SK-MEL-5 (cell line): ENCODE results near the gene GPR3.

DNA sequence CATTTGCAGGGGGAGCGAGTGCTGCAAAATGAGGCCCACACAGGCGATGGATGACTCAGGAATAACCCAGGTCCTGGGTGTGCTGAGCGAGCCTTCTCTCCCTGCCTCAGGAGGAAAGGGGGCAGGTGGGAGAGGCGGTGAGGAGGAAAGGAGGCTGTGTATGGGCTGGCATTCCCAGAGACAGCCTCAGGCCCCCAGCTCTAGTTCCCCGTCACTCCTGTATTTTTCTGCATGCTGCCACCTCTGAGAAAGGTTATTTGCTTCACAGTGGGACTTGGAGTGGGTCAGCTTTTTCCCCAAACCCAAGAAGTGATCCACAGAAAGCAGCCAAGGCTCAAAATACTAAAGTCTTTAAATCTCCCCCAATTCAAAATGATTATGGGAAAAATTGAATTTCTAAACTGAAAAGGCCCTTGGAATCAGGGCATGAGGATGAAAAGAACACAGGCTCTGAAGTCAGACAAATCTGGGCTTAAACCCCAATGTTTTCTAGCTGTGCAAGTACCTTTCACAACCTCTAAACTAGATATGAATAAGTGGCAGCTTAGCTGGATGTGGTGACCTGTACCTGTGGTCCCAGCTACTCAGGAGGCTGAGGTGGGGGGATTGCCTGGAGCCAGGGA, 8.7 kb downstream of the SLC9A1 start:
RAMPAGE:
- cytosol, long total RNA, result no peak
- long total RNA, result no peak
- nucleus, long total RNA, result no peak

DNA sequence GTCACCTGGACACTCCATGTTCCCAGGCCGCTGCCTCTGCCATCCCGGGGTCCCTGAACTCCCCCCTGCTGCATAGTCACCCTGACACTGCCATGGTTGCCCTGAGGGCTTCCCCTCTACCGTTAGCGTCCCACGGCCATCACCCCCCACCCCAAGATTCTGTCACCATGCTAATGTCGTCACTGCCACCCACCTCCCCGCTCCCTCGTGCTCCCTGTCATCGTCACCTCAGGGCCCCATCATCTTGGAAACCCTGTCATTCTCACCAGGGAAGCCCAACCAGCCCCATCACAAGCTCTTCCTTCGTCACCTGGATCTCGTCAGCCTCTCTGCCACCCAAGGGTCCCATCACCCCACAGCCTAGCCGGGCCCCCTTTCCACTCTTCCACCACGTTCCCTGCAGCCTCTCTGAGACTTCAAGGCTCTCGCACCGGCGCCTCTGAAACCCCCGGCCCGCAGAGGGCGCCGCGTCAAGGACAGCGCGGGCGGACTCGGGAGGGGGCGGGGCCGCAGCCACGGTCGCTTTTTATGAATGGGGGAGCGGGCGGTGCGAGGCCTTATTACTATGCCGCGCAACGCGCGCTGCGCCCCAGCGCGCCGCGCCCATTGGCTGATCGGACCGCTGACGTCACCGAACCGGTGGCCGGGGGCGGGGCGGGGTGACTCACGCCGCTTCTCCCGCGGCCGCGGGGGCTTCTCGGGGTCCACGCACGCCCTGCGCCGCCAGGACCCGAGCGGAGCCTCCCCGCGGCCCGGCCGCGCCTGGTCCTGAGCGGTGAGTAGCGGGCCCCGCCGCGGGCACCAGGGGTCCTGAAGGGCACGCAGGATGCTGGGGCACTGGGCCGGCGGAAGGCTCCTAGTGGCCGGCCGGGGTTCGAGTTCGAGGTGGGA, at the start of gene GPR3:
GPR3 (plus strand) TSS at position 660 of the 891 bp plus-strand sequence.
RAMPAGE:
- cytosol, long total RNA, result no peak
- long total RNA, result no peak
- nucleus, long total RNA, result no peak

RAMPAGE:
- cytosol, long total RNA, result no peak
- long total RNA, result no peak
- nucleus, long total RNA, result no peak
These were observed 5.4 kb downstream of the GPR3 start for GRCh38 chr1:27397732-27398222.

GRCh38 chr1:27405950-27407154, 13.9 kb downstream of the GPR3 start:
RAMPAGE:
- cytosol, long total RNA, result no peak
- long total RNA, result no peak
- nucleus, long total RNA, result no peak

GRCh38 chr1:27448986-27449407, 41.0 kb downstream of the WASF2 start:
RAMPAGE:
- cytosol, long total RNA, result no peak
- long total RNA, result no peak
- nucleus, long total RNA, result no peak

RAMPAGE:
- cytosol, long total RNA, result no peak
- long total RNA, result no peak
- nucleus, long total RNA, result no peak
These were observed 14.8 kb upstream of the WASF2 start for GRCh38 chr1:27504169-27505720.

DNA sequence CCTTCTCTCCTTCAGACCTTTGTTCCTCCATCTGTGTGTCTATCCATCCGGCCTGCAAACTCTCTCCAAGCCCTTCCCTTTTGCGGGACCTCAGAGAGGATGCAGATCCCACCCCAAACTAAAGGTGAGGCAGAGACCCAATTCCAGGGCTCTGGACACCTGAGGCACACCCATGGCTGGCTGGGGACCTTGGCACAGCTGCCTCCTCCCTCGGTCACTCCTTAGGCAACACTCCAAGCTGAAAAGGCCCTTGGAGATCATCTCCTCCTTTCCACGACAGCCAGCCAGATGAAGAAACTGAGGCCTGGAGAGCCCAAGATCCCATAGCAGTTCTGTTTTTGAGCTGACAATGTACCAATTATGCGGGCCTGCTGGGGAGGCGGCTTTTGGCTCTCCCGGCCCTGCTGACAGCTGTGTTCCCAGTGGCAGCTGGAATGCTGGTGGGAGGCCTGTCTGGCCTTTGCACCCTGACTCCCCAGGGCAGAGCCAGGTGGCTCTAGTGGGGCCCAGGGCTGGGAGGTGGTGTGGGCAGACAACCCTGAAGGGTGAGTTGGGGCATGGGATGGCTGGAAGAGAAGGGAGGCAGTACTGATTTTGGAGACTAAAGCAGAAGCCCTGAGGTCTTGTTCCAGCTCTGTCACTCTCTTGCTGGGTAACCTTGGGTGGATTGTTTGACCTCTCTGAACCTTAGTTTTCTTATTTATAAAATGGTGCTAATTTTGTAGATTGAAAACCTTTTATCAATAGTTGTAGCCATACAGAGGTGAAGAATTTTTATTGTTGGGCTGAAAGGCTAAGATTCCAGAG, 30.7 kb upstream of the WASF2 start:
RAMPAGE:
- cytosol, long total RNA, result no peak
- long total RNA, result no peak
- nucleus, long total RNA, result no peak

DNA sequence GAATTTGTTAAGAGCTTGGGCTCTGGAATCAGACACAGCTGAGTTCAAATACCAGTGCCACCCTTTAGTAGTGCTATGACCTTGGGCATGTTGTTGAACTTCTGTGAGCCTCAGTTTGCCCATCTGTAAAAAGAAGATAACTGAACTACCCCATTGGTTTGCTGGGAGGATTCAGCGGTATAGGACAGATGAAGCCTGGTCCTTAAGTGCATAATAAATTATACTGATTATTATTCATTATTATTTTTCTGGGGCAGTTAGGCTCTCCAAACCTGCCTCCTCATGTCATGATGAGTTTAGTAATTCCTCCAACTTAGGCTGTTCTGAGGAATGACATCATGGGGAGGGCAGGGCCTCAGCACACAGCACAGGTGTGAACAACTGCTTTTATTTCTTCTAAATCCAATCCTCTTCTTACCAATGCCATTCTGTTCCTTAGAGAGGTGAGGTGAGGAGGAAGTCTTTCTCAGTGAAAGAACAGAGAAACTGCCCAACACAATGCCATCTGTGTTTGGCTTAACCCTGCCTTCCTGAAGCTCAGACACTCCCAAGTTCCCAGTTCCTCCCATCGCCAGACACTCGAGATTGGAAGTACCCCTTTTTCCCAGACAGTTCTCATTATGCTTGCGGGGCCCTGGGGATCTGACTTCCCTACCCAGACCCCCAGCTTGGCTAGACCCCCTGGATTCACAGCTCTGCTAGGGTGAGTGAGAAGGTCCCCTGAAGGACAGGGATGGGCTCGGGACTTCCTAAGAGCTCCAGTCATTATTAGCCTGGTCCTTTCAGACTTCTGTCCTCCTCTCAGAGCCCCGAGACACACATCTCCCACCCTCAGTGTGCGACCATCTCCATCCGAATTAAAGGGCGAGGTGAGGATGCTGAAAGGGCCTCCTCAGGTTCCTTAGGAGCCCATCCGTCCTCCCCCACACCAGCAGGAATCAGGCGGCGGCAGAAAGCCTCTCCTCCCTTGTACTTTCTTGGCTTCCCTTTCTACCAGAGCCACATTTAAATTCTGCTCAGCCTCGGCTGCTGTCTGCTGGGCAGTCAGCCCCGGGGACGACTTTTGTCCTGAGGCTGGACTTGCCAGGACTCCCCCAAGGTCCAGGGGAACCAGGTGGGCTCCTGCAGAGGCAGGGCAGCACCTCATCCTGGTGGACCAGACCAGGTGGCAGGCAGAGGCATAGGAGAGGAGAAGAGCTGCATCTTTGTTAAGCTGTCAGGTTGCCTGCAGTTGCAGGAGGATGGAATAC, 45.6 kb upstream of the WASF2 start:
RAMPAGE:
- cytosol, long total RNA, result no peak
- long total RNA, result no peak
- nucleus, long total RNA, result no peak

RAMPAGE:
- cytosol, long total RNA, result no peak
- long total RNA, result no peak
- nucleus, long total RNA, result no peak
These were observed 55.2 kb upstream of the WASF2 start for GRCh38 chr1:27545186-27545619.

DNA sequence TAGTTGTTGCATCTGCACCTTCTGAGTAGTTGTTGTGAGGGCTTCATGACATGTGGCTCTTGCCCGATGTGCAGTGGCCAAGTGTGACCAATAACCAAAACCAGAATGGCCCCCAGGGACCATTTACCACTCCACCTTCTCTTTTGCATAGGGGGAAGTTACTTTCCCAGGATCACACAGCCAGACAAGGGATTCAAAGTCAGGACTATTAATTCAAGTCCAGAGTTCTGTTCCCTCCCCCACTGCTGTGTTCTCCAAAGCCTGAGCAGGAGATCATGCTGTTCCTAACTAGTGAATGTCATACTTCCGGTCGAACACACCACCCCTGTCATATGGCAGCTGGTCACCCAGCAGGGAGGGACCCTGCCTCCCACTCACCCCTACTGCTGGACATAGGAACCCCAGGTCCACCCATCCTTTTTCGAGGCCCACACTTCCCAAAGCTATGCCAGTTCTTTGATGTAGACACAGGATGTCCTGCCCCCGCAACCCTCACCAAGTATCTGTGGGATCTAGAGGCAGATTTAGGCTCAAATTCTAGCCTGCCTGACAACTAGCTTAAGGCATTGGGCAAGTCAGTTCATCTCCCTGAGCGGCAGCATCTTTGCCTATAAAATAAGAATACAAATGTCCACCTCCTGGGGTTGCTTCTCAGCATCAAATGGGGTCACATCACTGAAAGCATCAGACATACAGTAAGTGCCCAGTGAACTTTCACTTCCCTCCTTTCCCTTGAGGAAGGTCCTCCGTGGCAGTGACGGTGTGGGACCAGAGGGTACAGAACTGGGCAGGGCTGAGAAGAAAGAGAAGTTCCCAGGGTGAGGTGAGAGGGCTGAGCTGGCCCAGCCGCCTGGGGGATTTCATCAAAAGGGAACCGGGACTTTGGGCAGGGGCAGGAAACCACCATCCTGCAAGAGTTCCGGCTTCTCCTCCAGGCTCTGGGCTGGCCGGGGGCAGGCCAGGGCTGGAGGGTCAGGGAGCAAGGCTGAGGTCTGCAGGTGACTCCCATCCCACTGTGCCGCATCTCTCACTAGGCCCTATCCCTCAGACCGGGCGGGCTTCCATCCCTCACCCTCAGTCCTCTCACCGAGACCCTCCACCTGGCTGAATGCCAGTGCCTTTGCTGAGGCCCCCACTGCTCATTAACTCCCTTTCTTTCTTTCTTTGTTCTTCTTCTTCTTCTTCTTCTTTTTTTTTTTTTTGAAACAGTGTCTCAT, 3.6 kb downstream of the FGR start:
RAMPAGE:
- cytosol, long total RNA, result no peak
- long total RNA, result no peak
- nucleus, long total RNA, result no peak

DNA sequence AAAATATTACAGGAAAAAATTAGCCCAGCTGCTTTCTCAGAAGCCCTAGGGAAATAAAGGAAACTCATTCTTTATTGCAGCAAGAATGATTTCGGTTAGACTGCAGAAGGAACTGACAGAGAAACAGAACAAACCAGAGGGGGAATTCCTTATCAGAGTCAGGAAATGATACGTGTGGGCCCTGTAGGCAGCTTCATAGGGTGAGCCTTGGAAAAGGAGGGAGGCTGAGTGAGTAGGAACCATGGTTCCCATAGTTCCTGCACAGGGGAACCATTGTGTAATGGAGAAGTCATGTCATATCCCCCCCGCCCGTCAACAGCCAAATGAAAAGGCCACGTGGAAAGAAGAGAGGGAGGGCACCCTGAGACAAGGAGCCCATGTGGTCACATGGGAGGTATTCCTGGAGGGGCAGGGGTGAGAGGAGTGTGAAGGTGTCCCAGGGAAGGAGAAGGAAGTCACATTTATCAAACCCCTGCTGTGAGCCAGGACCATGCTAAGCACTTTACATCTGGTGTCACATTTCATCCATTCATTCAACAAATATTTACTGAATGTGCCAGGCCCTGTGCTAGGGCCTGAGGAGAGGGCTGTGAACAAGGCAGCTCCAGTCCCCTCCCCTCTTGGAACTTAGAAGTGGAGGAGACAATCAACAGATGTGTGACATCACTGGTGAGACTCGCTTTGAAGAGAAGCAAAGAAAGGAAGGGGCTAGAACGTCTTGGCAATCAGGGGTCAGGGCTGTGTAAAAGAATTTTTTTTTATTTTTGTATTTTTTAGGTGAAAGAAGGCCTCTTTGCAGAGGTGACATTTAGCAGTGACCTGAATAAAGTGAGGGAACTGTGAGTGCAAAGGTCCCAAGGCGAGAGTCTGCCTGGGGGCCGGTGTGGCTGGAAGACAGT, 15.7 kb upstream of the FGR start:
RAMPAGE:
- cytosol, long total RNA, result no peak
- long total RNA, result no peak
- nucleus, long total RNA, result no peak

GRCh38 chr1:28126637-28127147, 38.3 kb upstream of the EYA3 start:
RAMPAGE:
- cytosol, long total RNA, result no peak
- long total RNA, result no peak
- nucleus, long total RNA, result no peak

RAMPAGE:
- cytosol, long total RNA, result no peak
- long total RNA, result no peak
- nucleus, long total RNA, result no peak
These were observed 29.2 kb downstream of the PTAFR start for GRCh38 chr1:28147061-28147945.

DNA sequence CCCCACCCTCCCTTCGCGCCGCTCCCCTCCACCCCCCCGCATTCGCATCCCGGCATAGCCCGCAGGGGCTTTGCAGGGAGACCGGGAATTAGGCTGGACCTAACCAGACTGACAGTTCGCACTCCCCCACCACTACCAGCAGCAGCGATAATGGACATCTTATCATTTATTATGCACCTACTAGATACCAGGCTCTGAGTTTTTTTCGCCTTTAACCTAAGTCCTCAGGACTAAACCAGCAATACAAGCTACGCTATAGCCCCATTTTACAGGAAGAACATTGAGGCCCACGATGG, 1.3 kb downstream of the SESN2 start:
RAMPAGE:
- cytosol, long total RNA, result no peak
- long total RNA, result no peak
- nucleus, long total RNA, result no peak

DNA sequence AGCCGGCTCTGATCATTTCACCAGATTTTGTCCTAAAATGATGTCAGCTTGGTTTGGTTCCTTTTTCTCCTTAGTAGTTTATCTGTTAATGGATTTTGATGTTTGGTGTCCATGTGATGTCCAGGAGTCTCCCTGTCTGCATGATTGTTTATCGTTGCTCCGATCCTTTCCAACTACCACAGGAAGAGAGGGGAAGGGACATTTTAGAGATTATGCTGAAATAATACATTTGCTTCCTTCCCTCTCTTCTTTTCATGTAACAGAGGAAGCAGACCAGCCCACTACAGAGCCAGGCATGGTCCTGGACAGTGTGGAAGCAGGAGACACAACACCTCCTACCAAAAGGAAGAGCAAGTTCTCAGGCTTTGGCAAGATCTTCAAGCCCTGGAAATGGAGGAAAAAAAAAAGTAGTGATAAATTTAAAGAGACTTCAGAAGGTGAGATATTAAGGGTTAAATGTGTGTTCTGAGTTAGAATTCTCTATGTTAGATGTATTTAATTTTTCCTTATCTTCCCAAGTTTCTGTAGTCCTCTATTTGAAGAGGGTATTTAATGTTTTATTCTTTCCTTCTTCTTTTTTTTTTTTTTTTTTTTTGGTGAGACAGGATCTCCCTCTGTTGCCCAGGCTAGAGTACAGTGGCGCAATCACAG, 46.9 kb upstream of the RCC1 start:
RAMPAGE:
- cytosol, long total RNA, result no peak
- long total RNA, result no peak
- nucleus, long total RNA, result no peak

DNA sequence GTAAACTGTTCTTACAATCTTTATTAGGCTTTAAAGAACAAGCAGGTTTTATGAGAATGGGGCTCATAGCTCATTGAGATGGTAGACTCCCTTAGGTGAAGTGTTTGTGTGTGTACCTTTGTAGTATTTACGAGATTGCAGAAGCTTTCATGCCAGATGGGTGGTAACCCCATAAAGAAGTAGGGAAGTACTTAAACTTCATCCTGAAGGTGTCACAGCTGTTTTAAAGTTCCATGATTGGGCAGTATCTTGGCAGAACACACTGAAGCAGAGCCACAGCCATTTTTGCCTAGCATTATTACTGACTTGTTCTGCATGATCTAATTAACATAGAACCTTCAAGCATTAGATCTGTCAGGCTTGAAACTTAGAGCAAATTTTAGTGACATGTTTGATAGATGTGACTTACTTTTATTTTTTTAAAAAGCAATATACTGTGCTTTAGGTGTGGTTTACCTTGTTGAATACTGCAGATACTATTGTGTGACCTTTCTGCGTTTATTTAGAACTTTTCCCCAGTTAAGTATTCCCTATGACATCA, 11.6 kb downstream of the YTHDF2 start:
RAMPAGE:
- cytosol, long total RNA, result no peak
- long total RNA, result no peak
- nucleus, long total RNA, result no peak

RAMPAGE:
- cytosol, long total RNA, result start-site peak on the plus strand at chr1:28887100-28887121, 392 and 327 reads in 2 replicates
- long total RNA, result start-site peak on the plus strand at chr1:28887100-28887112, 227 and 209 reads in 2 replicates
- nucleus, long total RNA, result start-site peak on the plus strand at chr1:28887064-28887124, 550 and 83 reads in 2 replicates
These were observed 27.6 kb upstream of the EPB41 start for GRCh38 chr1:28886635-28887310.

RAMPAGE:
- cytosol, long total RNA, result no peak
- long total RNA, result no peak
- nucleus, long total RNA, result no peak
These were observed 20.8 kb upstream of the EPB41 start for GRCh38 chr1:28893490-28894127.

RAMPAGE:
- cytosol, long total RNA, result no peak
- long total RNA, result no peak
- nucleus, long total RNA, result no peak
These were observed 13.1 kb downstream of the EPB41 start for GRCh38 chr1:28927214-28928127.

DNA sequence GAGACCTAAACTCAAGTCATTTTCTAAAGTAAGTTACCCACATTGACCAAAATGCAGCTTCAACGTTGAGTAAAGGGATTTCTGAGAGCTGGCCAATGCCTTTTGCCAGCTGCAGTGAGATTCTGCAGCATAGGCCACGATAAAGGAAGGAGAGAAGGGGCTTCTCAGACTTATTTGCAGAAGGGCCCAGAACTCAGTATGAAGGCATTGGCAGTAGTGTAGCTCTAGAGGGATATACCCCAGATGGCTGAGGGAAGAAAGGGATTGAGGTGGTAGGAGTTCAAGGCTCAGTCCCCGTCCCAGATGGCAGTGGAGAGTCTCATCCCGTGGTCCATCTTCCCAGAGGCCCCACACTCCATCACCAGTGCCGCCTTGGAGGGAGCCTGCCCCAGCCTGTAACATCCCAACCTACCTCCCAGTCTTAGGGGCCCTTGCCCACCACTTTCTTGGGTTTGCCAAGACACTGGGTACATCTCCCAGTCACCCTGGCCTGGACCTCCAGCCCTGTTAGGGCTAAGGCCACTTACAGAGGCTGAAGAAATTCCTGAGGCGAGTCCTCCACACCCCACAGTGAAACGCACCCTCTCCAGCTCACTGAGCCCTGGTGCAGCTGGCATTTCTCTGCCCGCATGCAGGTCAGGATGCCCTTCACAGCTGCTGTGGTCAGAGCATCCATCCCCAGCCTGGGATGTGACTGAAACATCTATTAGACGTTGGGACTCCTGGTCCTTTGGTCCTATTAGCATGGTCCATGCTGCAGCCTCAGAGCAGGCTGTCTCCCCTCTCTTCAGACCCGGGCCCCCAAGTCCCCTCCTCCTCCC, 3.4 kb downstream of the TMEM200B start:
RAMPAGE:
- cytosol, long total RNA, result no peak
- long total RNA, result no peak
- nucleus, long total RNA, result no peak